Left cardiac atrium (tissue), 1 donor: ENCODE measurements around a stretch of chr13.

- PRO-cap = no peak
These were observed 72.1 kb downstream of the USP12 start for GRCh38 chr13:27099437-27099943.

DNA sequence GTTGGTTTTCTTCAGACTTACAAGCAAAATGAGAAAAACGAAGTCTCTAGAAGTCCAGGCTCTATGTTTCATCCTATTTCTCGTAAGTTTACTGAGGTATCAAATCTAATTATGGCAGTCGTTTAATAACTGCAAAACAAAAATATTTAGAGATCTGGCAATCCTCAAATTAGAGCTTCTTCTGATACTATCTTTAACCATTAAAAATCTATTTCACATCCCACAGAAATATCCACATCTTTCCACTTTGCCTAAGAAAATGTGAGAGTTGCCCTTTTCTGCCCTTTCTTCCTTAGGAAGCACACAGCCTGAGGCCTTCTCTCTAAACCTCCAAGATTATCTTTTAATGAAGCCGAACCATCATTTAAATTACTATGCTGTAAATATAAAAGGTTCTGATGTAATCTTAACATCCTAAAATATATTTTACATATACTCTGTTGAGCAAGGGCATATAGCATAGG lies 17.7 kb downstream of the USP12 start:
- PRO-cap = no peak

DNA sequence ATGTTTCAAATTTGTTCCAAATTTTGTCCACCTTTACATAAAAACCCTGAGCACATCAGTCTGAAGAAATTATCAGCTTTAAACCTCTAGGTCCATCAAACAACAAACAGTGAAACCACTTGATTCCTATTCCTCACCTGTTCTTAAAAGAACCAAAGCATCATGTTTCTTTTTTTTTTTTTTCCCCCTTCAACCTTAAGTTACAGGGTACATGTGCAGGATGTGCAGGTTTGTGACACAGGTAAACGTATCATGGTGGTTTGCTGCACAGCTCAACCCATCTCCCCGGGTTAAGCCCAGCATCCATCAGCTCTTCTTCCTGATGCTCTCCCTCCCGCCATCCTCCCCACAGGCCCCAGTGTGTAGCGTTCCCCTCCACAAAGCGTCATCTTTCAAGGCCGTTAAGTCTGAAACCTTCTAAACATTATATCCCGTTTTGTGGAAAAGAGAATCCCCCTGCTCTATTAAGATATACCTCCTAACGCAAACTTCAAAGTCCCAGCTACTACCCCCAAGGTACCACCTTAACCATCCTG lies 10.9 kb downstream of the USP12 start:
- PRO-cap = no peak

GRCh38 chr13:27171157-27171552 lies 456 bp downstream of the USP12 start:
- PRO-cap = bidirectional peak, plus-strand start at chr13:27171496, minus-strand start at chr13:27171460

DNA sequence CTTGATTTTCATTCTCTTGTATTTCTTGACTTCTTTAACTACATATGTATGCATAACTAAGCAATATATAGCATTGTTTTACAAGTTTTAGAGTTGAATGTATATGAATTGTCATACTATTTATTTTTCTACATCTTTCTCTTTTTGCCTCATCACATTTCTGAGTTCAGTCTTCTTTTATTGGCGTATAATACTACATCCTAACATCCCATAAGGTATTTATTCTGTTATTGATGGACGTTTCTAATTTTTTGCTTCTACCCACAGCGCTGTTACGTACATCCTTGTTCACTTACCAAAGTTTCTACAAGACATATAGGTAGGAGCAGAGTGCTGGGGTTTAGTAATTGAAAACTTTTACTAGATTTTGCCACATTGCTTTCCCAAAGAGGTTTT lies 707 bp upstream of the RPL21 start:
- PRO-cap = no peak

GRCh38 chr13:27367566-27368300 lies 56.7 kb upstream of the GTF3A start:
- PRO-cap = no peak

- PRO-cap = no peak
These were observed 6.7 kb downstream of the LNX2 start for GRCh38 chr13:27613588-27614091.

DNA sequence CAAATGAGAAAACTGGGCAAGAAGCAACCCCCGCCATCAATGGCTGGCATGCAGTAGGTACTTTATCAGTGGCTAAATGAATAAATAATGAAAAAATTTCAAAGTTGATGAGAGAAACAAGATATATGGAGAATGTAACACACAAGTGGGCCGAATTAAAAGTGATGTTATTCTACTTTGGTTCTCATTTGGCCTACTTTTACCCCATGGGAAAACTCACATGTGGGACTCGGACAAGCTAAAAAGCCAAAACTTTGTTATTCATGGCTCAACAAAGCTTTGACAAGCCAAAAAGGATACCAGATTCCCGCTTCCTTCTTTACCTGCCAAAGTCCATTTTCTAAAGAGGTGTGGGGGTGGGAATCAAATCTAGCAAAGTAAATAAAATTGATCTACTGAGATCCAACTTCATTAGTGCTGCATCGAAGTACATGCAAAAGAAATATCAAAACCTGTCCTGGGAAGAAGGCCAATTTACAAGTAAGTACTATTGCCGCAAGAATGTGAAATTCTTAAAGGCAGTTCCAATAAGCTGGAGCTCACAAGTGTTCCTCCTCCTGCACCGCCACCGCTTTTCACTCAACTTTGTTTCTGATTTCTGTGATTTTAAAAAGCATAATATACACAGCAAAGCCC lies 1.2 kb downstream of the LNX2 start:
- PRO-cap = no peak

- PRO-cap = no peak
These were observed 45.0 kb downstream of the POLR1D start for GRCh38 chr13:27666533-27667229.

DNA sequence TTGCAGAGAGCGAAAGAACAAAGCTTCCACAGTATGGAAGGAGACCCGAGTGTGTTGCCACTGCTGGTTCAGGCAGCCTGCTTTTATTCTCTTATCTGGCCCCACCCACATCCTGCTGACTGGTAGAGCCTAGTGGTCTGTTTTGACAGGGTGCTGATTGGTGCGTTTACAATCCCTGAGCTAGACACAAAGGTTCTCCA lies 44.9 kb upstream of the GSX1 start:
- PRO-cap = no peak

GRCh38 chr13:27851082-27852186 lies 59.2 kb downstream of the GSX1 start:
- PRO-cap = no peak

GRCh38 chr13:27853172-27853648 lies 60.9 kb downstream of the GSX1 start:
- PRO-cap = no peak

DNA sequence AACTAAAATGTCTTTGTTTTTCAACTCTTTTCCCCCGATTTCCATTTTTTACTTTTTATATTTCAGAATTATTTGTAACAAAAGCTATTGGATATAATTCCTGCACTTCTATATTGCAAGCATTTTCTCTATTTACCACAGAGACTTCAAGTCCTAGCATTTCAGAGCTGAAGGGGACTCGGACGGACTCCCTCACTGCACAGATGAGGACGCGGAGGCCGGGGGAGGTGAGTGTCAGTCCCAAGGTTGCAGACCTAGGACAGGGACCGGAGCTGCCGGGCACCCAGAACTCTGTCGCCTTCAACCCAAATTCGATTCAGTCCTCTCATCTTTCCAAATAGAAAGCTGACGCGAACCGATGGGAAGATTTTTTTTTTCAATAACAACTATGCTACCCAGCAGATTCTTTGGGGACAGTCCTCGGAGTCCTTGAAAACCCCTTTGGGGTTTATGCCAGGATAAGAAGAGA lies 984 bp downstream of the FLT3 start:
- PRO-cap = no peak

DNA sequence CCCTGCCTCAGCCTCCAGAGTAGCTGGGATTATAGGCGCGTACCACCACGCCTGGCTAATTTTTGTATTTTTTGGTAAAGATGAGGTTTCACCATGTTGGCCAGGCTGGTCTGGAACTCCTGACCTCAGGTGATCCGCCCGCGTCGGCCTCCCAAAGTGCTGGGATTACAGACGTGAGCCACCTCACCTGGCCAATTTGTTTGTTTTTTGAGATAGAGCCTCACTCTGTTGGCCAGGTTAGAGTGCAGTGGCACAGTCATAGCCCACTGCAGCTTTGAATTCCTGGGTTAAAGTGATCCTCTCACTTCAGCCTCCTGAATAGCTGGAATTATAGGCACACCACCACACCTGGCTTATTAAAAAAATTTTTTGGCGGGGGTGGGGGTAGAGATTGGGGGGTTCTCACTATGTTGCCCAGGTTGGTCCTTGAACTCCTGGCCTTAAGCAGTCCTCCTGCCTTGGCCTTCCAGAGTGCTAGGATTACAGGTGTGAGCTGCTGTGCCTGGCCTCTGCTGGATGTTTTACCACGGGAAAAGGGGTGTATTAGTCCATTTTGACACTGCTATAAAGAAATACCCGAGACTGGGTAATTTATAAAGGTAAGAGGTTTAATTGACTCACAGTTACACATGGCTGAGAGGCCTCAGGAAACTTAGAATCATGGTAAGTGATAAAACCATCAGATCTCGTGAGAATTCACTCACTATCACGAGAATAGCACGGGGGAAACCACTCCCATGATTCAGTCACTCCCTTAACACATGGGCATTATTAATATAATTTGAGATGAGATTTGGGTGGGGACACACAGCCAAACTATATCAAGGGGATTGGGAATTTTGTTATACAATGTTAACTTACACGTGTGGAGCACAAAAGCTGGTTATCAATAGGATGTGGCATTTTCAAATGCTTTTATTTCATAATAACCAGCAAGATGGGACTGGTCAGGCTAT lies 52.0 kb downstream of the PAN3 start:
- PRO-cap = no peak

DNA sequence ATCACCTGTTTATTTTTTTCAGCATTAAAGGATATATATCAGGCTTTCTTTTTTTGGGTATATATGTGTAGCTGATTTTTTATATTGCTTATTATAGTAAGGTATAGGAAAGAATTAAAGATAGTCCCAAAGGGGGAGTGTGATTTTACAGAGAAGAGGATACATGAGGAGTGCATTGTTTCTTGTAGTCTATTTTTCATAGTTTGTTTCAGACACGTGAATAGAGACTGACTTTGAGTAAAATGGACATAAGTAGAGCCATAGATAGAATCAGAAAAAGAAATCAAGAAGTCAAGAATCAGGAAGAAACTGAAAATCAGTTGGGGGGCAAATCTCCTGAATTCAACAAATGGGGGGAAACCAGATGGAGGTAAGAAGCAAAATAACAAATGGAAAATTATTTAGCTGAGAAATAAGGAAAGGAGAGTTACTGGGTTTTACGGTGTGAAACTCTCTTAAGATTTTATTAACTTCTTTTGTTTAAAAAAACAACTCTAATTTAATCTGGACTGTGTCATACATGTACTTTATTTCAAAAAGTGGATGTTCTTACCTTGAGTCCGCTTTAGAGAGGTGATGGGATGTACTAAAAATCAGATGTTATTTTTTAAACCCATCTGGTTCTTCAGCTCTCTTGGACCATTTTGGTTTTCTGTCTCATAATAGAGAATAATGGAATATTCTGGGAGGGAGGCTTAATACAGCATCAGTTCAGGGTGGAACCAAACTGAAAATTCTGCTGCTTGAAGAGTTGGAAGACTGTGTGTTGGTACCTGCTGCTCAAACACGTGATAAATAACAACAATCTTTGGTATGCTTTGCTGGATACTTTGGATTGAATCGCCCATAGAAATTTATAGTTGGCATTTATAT lies 136.6 kb downstream of the PAN3 start:
- PRO-cap = no peak

DNA sequence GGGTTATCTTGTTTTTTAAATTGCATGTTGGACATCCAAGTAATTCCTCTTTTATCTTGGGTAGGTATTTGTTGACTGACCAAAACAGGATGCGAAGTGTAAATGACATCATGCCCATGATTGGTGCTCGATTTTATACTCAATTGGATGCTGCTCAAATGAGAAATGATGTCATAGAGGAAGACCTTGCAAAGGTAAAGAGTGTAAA lies 141.9 kb downstream of the PAN3 start:
- PRO-cap = no peak

- PRO-cap = no peak
These were observed 63.9 kb downstream of the FLT1 start for GRCh38 chr13:28430992-28431466.

DNA sequence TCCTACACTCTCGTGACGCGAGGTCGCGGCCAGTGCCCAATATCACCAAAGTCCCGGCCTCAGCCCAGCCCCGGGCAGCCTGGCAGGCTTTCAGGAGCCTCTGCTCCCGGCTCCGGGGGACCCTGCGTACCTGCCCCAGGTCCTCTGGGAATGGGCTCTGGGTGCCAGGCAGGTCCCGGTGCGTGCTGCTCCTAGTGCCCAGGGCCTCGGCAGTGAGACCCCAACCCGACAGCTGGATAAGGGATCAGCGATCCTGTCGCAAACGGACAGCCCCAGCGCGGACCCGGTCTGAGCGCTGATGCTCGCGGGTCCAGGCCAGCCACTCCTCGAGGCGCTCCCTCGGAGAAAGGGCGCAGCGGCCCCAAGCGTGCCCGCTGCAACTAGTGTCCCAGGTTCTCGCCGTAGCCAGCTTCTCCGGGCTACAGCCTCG lies 659 bp downstream of the FLT1 start:
- PRO-cap = no peak

GRCh38 chr13:28503077-28503597 lies 8.2 kb upstream of the FLT1 start:
- PRO-cap = no peak

- PRO-cap = no peak
These were observed 10.6 kb upstream of the FLT1 start for GRCh38 chr13:28505385-28506039.